ENCODE measurements around a stretch of chr3.

DNA sequence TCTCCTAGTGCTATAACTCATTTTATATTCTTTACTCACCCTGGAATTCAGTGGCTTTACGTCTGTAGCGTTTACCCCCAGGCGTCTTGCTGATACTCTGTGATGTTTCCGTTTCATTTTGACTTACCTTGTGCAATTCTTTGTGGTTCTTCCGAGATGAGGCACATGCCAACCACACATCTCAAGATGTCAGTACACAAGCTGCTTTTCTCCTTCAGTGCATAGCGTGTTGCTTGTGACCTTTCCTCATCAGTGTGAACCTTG lies 4.3 kb upstream of the TBL1XR1 start:
- PRO-cap = no peak
- RAMPAGE, long total RNA = no peak

- PRO-cap = no peak
- RAMPAGE, long total RNA = no peak
These were observed 154.6 kb upstream of the TBL1XR1 start for GRCh38 chr3:177351920-177352324.

- PRO-cap = no peak
- RAMPAGE, long total RNA = no peak
These were observed 160.6 kb upstream of the TBL1XR1 start for GRCh38 chr3:177357833-177358233.

DNA sequence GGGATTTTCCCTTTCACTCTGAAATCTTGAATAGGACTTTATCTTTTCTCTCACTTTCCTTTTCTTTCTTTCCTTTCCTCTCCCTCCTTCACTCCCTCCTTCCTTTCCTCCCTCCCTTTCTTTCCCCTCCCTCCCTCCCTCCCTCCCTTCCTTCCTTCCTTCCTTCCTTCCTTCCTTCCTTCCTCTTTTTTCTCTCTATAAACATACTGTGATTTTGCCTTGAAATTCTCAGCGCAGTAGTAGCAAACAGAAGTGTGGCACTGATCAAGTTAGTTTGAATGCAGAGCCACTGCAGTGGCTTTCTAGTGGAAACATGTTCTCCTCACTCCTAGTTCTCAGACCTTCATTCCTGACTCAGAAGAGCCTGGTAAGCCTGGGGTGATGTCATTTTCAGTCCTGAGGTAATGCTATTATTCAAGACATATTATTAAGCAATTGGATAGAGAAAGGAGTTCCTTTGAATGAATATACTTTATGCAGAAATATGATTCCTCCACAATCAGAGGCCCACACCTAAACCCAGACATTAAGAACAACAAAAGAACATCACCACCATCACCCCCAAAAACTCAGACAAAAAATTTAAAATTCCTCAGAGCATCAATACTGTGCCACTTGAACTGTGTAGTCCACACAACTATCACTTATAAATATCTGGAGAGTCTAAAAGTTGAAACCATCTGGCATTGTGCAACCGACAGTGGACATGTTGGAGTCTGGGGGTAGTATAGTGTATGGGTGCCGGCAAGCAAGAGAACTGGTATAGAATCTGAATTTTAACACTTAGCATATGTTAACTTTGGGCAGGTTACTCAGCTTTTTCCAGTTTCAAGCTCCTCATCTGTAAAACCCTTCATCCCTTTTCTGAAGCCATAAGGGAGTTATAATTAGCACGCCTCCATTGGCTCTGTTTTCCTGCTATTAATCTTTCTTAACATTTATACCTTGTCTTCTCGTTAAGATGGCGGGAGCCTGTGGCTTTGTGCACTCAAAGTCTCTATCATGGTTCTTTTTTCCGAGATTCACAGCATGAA lies 255.3 kb upstream of the TBL1XR1 start:
- PRO-cap = no peak
- RAMPAGE, long total RNA = no peak

DNA sequence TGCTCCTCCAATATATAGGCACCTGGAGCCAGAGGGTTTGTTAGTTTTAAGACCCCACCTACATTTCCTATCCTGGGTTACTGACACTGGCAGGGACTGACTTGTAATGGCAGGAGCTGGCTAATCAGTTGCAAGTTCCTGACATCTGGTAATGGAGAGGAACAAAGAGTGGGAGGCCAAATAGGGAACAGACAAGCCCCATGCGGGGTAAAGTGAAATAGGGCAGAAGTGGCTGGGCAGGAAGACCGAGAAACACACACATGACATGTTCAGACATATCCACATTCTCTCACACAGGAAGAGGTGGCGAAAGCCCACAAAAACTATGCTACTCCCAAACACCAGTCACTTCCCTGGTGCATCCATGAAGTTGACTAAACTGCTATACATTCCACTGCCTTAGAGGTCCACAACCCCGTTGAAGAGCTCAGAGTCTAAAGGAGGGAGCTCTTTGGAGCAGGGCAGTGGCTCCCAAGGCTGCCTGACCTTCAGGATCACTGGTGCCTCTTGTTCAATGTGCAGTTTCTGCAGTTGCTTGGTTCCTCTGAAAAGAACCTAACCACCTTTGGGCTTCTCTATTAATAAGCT lies 394.1 kb upstream of the TBL1XR1 start:
- PRO-cap = no peak
- RAMPAGE, long total RNA = no peak

DNA sequence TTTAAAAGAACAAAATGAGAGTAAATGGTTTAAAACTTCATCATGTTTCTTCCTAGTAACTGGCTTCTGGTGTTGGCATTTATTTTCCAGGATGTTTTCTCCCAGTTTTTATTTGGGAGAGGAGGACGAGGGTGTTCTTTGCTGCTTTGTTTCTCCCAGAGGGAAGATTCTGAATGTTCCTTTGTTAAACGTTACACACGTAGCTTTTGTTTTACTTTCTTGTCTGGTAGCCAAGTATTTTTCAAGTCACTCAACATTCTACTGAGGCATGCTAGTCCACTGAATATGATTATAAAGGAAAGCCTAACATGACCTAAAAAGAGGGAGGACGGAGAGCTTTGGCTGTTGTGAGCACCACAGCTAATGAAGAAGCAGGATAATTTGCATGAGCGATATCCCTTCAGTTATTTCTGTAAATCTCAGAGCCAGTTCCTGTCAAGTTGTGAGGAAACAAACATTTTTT lies 422.1 kb upstream of the TBL1XR1 start:
- PRO-cap = no peak
- RAMPAGE, long total RNA = no peak

DNA sequence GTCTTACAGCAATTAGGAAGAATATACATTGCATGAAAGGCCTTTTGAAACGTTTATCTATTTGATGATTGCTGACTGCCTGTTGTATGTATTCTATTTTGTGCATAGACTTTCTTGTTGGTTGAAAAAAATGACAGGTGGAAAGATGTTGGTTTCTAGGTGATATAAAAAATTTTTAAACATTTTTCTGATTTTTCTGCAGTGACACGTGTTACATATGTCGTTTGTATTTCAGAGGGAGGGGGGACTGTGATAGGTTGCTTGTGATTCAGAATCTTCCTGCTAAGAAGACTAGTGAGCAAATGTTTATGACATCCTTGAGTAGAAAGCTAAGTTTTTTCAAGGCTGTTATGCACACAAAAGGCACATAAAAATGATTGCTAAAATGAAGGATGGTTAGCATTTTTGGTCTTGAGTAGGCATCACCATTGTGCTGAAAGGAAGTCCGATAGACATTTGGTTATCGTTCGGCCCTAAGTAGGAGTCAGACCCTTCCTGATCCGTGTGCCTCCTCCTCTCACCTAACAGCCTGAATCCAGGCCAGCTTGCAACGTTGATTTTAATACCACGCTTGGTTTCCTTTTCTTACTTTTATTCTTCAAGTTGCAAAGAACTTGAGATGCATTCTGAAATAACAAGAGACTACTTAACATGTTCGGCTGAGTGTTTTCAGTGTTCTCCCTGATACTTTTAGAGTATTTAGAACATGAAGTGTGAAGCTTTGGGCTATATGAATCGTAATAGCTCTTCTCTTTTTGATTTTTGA lies 1.5 kb downstream of the ZNF639 start:
- PRO-cap = no peak
- RAMPAGE, long total RNA = no peak

DNA sequence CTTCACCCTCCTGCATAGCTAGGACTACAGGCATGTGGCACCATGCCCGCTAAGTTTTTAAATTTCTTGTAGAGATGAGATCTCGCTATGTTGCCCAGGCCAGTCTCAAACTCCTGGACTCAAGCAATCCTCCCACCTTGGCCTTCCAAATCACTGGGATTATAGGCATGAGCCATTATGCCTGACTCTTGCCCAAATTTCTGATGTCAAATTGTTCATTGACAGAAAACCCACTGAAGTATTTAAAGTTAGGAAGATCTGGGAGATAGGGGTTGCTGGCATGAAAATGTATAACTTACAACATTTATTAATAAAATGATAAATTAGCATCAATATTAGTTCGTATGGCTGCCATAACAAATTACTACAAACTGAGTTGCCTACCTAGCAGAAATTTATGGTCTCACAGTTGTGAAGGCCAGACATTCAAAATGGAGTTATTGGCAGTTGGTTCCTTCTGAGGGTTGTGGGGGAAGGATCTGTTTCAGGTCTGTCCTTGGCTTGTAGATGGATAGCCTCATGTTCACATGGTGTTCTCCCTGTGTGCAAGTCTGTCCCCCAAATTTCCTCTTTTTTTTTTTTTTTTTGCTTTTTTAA lies 12.2 kb upstream of the MFN1 start:
- PRO-cap = no peak
- RAMPAGE, long total RNA = no peak

DNA sequence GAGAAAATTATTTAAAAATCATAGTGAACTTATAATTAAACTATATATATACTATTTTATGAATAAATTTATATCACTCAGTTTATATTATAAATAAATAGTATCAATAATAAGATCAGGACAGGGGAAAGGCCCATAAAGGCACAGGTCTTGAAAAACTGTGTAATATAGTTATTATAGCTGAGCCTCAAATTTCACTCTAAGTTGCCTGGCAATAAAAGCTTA lies 31.9 kb upstream of the GNB4 start:
- PRO-cap = no peak
- RAMPAGE, long total RNA = no peak

DNA sequence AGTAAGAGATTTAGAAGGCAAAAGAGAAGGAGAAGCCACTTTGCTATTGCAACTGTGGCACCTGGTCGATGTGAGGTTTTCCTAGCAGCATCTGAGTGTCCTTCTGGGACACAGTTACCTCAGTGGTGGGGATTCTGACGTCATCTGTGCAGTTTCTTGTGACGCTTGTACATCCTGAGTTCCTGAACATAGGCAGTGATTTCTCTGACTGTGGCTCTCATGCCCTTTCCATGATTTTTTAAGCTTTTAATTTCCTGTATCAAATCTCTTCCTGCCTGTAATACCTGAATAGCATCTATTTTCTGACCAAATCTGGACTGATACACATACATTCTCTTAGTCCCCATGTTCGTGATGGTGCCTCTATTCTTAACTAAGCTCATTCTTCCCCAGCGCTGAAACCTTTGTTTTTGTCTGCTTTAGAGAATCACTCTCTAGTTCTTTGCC lies 9.0 kb downstream of the USP13 start:
- PRO-cap = no peak
- RAMPAGE, long total RNA = no peak

GRCh38 chr3:179680916-179681382 lies 28.1 kb downstream of the USP13 start:
- PRO-cap = no peak
- RAMPAGE, long total RNA = no peak

- PRO-cap = no peak
- RAMPAGE, long total RNA = no peak
These were observed 135.8 kb downstream of the USP13 start for GRCh38 chr3:179788448-179789205.

- PRO-cap = no peak
- RAMPAGE, long total RNA = no peak
These were observed 518 bp downstream of the FXR1 start for GRCh38 chr3:180912829-180913546.

DNA sequence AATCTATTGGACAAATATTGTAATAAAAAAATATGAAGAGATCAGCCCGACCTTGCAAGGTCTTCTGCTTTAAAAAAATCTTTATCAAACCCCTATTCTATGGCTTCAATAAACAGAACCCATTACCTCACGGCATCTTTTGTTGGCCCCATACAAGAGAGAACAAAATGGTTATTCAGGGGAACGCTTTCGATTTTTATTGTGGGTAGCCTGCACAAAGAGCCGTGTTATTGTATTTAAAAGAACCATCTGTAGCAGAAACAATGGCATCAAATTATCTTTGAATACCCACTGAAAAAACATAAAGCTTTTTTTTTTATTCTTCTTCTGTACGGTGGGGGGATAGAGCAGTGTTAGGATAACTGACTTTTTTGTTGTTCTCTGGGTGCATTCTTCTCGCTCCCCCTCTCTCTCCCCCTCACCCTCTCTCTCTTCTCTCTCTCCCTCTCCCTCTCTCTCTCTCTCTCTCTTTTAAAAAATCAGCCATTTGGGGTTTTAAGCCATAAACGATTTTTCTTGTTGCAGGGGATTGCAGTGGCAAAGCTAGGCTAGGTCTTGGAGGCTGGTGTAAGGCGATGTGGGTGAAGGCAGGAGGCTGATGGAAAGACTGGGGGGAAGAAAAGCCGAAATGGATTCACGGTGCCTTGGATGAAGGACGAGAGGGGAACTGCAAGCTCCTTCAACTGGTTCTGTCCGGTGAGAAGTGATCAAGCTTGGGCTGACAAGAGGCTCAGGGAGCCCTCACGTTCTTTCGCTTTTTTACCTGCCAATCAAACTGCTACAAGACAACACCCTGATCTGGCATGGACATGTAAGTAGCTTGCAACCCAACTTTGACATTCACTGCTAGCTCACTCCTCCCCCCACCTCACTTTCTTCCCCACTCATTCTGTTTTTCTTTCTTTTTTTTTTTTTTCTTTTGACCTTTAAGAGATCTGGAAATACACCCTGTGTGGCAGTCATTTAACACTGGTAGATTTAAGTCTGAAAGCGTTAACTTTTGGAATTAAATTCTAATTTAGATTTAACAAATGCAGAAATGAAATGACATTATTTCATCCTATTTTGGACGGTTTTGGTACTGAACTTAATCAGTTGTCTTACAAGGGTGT lies 12.3 kb upstream of the SOX2 start:
- PRO-cap = no peak
- RAMPAGE, long total RNA = no peak

DNA sequence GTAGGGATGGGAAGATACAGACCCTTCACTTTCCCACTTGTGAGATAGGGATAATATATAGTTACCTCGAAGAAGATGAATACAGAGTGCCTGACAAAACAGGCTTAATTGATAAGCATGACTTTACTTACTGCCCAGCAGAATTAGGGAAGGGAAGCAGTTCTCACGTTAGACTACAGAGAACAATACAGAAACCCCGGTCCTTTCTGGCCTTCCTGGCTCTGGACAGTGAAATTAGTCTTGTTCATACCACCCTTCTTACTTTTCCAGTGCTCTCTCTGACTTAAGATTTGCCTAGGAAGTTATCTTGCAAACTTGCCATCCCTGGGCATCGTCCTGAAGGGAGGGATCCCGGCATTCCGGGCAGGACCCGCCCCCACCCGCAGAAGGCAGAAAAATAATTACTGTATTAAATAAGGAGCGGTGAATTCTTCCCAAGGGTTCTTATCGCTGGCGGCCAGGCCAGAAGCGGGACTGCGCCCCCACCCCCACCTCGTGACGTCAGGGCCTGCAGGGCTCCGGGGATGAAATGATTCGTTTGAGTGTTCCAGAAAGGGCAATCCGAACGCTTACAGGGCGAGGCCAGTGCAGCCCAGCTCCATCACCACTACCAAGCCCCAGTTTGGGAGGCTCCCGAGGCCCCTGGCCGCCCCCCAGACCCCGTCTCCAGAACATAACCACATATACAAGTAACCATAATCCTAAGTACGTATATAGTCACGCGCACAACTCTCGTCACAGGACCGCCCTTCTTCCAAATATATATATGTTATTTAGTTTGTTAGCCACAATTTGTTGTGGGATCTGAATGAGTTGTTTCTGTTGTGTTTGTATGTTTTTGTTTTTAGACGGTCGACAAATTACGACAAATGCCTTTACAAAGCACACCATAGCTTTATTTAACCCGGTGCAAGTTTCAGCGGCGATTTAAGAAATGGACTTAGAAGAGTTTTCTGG lies 8.5 kb downstream of the SOX2 start:
- PRO-cap = no peak
- RAMPAGE, long total RNA = no peak

DNA sequence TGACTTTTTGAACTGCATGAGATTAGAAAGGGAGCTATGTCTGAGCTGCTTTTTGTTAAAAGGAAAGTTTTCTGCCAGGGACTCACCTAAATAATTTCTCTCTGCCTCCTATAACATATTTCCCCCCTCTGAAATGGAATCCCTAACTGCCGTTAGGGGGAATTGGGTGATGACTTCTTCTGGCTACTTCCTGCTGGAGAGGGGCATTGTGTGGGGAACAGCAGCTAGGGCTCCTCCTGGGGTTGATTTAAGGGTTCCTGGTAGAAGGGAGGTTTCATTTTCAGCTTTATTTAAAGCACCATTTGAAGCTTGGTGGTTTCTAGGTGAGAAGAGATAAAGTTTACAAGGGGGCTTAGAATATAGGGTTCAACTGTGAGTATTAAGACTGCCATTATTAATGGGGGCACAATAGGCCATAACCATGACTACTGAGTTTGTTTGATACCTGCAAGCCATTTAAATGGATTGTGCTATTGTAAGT lies 77.0 kb upstream of the ATP11B start:
- PRO-cap = no peak
- RAMPAGE, long total RNA = no peak

GRCh38 chr3:182889989-182890376 lies 90.4 kb downstream of the DCUN1D1 start:
- PRO-cap = no peak
- RAMPAGE, long total RNA = no peak

- PRO-cap = no peak
- RAMPAGE, long total RNA = no peak
These were observed 28.0 kb downstream of the DCUN1D1 start for GRCh38 chr3:182952230-182952804.

GRCh38 chr3:183212461-183213116 lies 40.5 kb upstream of the B3GNT5 start:
- PRO-cap = no peak
- RAMPAGE, long total RNA = no peak

DNA sequence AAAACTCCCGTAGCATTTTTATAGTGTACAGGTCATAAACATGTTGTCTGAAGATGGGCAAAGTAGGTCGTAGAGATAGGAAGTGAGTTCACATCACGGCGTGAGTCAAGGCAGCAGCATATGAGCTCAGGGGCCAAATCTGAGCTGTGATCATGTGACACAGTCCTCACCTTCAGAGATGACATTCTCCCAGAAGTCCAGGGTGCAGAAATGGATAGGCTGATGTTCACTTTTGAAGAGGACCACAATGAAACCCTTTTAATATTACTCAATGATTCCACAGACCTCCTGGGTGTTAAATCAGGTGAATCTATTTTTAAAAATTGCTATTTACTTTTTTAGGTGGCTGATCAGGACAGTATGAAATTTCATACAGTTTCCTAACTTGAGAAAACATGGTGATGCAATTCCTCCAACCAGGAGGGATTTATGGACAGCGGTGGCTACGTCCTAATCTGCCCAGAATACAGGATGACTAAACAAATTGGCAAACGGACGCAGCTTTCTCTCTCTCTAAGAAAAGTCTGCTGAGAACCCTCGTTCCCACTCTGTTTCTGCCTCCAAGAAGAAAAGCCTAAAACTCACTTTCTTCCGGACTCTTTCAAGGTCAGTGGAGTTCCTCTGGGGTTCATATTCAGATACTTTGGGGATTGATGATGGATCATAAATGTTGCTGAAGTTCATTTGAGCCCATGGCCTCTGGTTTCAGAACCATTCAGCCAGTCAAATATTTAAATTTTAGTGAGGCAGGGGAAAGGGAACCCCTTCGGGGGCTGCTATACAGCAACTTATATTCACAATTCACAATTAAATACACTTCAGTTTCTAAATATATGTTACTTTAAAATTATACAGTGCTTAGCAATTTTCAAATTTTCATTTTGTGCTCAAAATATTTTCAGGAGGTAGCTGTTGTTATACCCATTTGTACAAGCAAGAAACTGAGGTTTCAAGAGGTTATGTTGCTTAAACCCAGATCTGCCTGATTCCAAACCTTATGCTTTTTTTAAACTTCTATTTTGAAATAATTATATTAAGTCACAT lies 34.5 kb downstream of the B3GNT5 start:
- PRO-cap = no peak
- RAMPAGE, long total RNA = no peak